ENCODE measurements around the genes CHML, BECN2 and ZBTB18.

DNA sequence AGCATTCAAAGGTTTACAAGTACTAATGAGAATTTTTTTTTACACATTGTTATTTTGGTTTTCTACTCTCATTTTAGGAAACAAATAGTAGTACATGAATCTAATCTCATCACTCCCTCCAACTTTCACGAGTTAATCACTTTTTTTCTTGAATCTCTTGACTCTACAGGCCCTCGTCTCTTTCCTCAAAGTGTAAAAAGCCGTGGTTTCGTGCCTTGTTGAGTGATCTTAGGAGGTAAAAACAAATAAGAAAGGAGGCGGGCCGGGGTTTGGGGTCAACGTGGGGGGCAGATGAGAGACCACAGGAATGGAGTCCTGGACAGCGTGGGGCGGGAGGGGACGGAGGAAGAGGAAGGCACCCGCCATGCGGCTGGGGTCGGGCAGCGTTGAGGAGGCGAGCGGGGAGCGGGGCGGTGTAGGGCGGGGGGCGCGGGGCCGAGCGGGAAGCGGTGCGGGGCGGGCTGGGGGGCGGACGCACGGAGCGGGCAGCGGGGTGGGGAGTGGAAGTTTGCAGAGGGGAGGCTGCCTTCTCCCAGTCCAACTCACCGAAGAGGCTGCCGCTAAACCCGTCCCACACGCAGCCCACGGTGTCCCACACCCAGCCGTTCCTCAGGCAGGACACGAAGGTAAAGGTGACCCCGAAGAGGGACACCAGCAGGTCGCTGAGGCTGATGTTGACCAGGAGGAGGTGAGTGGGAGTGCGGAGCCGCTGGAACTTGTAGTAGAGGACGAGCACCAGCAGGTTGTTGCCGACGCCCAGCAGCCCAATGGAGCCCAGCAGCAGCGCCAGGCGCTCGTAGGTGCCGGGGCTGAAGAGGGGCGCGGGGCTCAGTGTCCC is 614 bp downstream of the CHML start:
- RRBS, result 0% methylated on average over 3 of the region's 51 CpGs

- RRBS, result 2% methylated on average over 19 of the region's 53 CpGs
Observed at GRCh38 chr1:241640174-241640502, at the start of gene CHML. TSS of gene CHML (minus strand) at chr1:241640369.

- RRBS, result no CpG with 5 or more reads among the region's 8 CpGs
Observed at GRCh38 chr1:241934730-241935372, 22.7 kb upstream of the BECN2 start.

DNA sequence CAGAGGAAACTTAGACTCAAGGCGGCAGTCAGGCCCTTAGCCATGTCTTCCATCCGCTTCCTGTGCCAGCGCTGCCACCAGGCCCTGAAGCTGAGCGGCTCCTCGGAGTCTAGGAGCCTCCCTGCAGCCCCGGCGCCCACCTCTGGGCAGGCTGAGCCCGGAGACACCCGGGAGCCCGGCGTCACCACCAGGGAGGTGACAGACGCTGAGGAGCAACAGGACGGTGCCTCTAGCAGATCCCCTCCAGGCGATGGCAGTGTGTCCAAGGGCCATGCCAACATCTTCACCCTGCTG is at the start of gene BECN2:
Gene BECN2, plus strand, starts transcription at position 43 of the 294 bp plus-strand sequence.
- RRBS, result no CpG with 5 or more reads among the region's 14 CpGs

- RRBS, result no CpG with 5 or more reads among the region's 7 CpGs
Observed at GRCh38 chr1:243113911-243114579, 141.0 kb downstream of the CEP170 start.

DNA sequence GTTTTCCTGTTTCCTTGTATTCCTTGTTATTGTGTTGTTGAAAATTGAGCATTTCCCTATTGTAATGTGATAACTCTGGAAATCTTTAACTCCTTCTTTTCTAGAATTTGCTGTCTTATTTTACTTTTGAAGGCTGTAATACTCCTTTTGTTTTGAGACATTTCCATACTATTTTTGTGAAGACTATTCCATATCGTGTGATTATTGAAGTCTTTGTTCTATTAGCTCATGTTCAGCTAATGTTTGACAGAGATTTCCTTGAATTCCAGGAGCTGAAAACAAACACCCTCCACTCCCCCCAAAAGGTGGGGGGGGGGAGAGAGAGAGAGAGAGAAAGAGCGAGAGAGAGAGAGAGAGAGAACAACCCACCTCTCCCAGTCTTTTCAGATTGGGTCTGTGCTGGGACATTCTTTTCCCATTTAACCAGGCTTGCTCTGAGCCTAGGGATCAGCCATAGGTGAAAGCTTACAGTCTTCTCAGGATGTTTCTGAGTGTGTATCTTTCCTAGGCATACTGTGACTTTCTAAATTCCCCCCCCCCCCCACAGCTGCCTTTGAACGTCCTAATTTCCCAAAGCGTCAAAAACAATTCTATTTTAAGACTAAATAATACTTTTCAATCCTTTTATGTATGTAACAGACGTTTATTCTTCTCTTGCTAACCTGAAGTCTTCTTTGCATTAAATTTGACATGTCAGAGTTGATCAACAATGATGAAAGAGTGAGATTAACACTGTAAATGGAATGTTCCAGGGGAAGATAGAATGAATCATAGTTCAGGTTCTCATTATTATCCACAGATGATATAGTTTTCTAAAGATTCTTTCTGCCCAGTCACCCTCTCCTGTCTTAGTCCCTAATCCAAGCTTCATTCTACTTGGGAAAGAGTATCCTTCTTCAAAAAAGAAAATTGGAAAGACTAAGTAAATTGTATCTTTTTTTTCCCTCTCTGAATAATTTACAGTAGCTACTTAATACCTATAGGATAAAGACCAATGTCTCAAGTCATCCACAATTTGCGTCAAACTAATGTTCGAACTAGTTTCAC is 38.6 kb downstream of the SDCCAG8 start:
- RRBS, result no CpG with 5 or more reads among the region's 7 CpGs

- RRBS, result no CpG with 5 or more reads among the region's 1 CpG
Observed at GRCh38 chr1:243367002-243367752, 111.3 kb downstream of the SDCCAG8 start.

- RRBS, result no CpG with 5 or more reads among the region's 16 CpGs
Observed at GRCh38 chr1:243394504-243395391, 138.9 kb downstream of the SDCCAG8 start.

- RRBS, result no CpG with 5 or more reads among the region's 10 CpGs
Observed at GRCh38 chr1:243421698-243422442, 166.0 kb downstream of the SDCCAG8 start.

DNA sequence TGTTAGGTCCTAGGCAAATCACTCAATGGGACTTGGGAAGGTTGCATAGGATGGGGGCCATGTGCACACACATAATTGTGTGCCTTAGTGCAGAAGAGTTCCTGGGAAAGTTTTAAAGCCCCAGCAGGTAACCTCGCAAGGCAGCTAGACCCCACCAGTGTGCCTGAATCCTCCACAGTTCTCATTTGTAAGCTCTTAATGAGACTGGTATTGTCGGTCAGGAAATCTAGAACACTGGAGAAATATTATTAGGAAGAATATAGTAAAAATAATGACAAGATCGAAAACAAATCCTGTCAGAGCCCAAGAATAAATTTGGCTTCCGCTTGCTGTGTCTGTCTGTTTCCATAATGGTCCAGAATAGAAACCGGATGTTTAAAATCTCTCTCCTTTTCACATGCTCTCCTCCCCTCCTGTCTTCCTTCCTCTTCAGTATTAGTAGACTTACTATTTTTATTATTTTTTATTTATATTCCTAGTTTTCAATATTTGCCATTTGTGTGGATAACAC is 187.6 kb downstream of the SDCCAG8 start:
- RRBS, result no CpG with 5 or more reads among the region's 5 CpGs

- RRBS, result no CpG with 5 or more reads among the region's 12 CpGs
Observed at GRCh38 chr1:243501091-243502193, 245.6 kb downstream of the SDCCAG8 start.

DNA sequence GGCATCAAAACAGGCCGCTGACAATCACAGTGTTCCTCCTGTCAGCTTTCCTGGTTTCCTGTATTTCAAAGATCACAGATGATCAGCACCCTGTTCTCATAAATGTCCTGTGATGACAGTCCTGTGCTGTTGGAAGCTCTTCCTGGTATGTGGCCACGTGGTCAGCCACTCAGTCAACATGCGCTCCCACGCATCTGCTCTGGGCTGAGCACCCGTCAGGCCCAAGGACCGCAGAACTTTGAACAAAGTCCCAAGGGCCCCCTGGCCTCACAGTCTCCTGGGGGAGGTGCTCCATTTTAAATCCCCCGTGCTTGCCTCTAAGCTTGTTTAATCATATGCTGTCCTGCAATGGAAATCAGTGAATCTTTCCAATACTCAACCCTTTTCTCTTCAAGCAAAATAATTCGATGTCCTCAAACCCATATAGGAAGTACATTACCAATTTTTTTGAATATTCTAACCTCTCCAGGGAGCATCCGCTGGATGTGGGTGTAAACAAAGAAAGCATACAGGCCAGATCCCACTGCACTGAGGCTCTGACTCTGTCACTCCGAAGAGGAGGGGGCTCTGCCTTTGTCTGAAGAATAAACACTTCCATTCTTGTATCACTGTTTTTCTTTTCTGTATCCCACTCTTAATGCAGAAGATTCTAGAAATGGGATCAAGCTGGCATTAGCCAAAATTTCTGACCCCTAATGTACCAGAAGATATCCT is 250.3 kb downstream of the SDCCAG8 start:
- RRBS, result no CpG with 5 or more reads among the region's 10 CpGs

DNA sequence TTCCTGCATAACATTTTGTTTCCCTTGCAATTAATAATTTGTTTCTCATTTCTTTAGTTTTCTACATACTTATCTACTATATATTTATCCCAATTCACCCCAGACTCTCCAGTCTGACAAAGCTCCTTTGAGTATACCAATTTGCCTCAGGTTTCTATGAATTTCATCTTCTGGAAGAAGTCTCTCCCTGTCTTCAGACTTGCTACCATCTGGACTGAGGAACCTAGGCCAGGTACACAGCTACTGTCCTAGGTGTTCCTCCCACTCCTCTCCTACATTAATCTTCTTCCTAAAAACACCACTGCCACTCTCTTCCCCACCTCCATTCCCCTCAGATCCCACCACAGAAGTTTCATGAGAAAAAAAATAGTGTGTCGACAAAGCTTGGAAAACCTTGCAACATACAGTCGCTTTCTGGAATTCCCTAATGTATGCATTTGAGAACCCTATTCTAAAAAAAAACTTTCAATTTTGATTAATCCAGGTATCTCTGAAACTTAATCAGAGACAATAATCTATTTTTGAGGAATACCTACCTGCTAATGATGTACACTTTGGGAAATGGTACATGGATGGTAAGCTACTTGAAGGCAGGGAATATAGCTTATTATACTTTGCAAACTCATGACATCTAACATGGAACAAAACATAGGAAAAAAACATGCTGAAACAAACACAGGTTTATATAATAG is 62.3 kb downstream of the AKT3 start:
- RRBS, result no CpG with 5 or more reads among the region's 2 CpGs

DNA sequence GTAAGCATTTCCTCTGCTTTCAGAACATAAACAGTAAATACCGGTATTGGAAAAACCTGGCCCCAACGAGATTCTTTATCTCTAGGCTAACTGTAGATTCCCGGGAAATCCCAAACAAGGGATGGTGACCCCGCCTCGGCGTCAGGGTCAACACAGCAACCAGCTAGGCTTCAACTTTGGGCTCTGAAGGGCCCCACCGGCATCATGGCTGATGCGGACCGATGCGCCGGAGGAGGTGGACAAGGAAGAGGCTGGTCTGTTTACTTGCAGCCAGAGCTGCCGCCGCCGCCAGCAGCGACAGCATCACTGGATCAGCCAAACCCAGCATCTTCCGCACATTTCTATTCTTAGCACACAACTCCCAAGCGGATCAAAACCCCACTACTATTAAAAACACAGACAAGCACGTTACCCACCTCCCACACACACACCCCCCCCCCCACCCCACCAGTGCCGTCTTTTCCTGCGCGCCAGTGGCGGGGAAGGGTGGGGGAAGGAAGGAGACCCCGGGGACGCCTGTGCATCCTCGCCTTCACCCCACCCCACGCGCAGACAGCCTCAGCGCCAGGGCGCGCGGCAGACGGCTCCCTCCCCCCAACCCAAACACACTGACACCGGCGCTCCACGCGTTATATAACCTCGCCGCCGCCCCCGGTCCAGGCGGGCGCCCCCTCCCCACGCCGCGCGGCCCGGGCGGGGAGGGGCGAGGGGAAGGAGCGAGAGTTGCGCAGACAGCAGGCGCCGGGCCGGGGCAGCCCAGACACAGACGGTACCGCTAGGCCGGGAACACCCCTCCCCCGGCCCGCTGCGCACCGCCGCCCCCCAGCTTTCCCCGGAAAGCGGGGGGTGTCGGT is 859 bp downstream of the AKT3 start:
- RRBS, result 14% methylated on average over 34 of the region's 65 CpGs

DNA sequence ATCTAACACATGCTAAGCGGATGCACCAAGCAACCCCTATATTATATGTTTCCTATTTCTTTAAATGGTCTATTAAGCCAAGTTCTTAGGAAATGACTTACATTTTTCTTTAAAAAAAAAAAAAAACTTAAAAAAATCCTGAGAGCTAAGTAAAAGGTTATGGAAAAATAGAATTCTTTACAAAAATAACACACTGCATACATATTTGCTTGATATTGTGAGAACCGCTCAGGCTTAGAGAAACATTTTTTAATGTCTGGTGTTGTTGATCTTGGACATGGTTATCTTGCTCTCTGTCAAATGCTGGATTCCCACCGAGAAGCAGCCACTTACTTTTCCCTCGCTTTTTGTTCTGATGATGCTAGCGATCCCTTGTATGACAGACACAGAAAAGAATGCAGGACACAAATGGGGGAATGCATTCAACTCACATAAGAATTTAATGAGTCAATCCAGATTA is 76.6 kb upstream of the AKT3 start:
- RRBS, result no CpG with 5 or more reads among the region's 5 CpGs

DNA sequence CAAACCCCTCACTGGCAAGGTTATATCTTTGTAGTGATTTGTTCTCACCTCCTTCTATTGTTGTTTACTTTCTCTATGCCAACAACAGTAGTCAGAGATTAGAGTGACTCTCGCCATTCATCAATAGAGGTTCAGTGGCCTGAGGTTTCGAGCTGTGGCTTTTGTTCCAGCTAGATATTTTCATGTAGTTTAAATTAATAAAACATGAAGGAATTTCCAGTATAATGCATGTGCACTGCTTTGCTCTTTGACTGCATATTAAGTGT is 77.0 kb upstream of the AKT3 start:
- RRBS, result no CpG with 5 or more reads among the region's 2 CpGs

DNA sequence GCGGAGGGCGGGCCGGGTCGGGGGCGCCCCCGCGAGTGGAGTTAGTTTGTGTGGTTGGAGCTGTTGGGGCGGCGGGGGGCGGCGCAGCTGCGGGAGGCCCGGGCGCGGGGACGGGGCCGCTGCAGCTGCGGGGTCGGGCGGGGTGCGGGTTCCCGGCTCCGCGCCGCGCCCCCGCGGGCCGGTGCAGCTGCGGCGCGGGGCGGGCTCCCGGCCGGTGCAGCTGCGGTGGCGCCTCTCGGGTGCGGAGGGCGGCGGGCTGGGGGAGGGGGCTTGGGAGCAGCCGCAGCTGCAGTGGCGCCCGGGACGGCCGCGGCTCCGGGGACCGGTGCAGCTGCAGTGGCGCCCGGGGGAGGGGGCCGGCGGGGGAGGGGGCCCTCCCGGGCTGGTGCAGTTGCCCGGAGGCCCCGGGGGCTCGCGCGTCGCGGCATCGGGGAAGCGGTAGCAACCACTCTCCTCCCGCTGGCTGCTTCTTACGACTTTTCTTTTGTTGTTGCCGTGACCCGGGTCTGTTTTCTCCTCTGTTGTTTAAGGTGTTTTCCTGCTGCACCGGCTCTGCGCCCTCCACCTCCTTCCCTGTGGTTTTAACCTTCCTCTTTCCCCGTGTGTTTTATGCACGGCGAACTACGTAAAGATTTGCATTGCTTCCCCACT is 1.9 kb upstream of the ZBTB18 start:
- RRBS, result 2% methylated on average over 39 of the region's 73 CpGs

DNA sequence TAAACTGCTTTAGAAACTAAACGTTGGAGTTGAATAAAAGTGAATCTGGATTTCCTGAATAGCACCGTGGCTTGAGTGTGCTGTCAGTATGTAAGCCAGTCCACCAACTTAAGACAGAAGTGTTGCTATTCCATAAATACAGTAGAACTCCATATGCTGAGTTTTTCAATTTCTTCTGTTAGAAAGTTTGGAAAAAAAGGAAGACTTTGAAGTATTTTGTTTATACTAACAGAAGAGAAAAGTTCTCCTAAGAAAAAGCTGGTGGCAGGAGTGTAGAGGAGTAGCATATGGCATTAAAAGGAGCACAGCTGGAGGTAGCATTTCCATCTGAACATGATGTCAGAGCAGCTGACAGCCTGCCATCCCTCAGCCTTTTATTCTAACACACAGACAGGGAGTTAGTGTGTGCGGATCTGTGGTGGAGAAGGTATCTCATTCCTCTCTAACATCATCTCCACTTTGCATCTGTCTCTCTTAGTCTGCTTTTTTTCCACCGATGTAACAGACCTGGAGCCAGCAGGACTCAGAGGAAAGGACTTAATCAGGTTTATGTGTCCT is at the start of gene ZBTB18:
Gene ZBTB18, plus strand, starts transcription at position 401 of the 558 bp plus-strand sequence.
- RRBS, result no CpG with 5 or more reads among the region's 4 CpGs

GRCh38 chr1:244053709-244054207 is 2.7 kb downstream of the ZBTB18 start:
- RRBS, result no CpG with 5 or more reads among the region's 10 CpGs

- RRBS, result no CpG with 5 or more reads among the region's 8 CpGs
Observed at GRCh38 chr1:244063502-244063994, 12.5 kb downstream of the ZBTB18 start.